ENCODE measurements around the gene METTL22.

- PRO-cap: bidirectional peak, plus-strand start at chr16:8621732, minus-strand start at chr16:8621589
- RRBS, 2 experiments: no CpG with 5 or more reads among the region's 44 CpGs
These were observed at the start of gene METTL22 for GRCh38 chr16:8621211-8621833. Gene METTL22 (plus strand): TSS chr16:8621698.

DNA sequence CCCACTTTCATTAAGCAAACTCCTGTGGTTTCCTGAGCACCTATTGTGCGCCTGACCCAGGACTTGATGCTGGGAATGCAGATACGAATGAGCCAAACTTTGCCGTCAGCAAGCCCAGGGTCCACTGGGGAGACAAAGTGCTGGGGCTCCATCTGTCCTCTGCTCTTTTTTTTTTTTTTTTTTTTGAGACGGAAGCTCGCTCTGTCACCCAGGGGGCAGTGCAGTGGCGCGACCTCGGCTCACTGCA is 4.7 kb downstream of the METTL22 start:
- PRO-cap: no peak
- RRBS, 2 experiments: no CpG with 5 or more reads among the region's 8 CpGs

DNA sequence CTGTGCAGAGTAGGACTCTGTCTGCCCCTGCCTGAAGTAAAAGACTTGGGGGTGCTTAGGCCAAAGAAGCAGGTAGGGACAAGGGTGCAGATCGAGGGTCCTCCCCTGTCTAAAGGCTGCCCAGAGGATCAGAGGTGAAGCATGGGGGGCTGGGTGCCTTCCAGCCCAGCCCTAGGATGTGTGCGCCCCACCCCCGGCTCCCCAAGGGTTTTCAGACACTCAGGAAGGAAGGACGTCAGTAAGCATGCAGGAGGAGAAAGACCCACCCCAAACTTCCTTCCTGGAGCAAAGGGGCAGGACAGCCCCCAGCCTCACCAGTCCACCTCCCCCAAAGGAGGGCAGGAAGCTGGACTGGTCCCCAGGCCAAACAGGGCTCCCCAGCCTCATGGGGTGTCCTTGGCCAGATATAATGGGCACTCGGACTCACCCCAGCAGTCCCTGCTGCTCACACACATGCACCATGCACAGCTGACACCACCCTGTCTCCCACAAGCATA is 12.1 kb downstream of the CARHSP1 start:
- PRO-cap: no peak
- RRBS, 2 experiments: no CpG with 5 or more reads among the region's 5 CpGs

DNA sequence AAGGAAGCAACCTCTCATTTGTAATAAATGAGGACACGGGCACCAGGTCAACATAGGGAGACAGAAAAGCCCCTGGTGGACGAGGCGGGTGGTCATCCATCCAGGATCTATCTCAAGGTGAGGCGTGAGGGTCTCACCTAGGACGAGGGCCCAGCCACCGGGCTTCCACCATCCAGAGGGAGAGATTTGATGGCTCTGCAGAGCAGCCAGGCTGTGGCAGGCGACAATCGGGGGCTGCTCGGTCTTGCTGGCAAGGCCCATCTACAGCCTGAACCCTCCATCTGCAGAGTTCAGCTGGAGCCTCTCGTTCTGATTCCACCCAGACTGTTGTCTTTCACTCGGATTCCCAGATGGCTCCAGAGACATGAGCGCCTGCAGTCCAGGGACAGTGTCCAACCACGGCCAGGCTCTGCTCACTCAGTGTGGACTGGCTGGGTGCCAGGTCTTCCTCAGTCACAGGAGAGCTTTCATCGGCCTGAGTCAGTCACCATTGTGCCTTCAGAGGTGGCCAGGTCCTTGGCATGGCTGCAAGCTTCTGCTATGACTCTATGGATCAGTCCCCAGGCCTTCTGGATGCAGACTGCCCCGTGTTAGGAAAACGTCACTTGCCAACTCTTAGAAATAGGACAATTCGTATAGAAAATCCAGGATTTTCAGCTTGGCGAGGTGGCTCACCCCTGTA is 5.9 kb downstream of the LITAFD start:
- PRO-cap: no peak
- RRBS, 2 experiments: no CpG with 5 or more reads among the region's 18 CpGs

- PRO-cap: no peak
- RRBS, 2 experiments: no CpG with 5 or more reads among the region's 8 CpGs
These were observed 195.8 kb downstream of the HAPSTR1 start for GRCh38 chr16:9287081-9287718.

DNA sequence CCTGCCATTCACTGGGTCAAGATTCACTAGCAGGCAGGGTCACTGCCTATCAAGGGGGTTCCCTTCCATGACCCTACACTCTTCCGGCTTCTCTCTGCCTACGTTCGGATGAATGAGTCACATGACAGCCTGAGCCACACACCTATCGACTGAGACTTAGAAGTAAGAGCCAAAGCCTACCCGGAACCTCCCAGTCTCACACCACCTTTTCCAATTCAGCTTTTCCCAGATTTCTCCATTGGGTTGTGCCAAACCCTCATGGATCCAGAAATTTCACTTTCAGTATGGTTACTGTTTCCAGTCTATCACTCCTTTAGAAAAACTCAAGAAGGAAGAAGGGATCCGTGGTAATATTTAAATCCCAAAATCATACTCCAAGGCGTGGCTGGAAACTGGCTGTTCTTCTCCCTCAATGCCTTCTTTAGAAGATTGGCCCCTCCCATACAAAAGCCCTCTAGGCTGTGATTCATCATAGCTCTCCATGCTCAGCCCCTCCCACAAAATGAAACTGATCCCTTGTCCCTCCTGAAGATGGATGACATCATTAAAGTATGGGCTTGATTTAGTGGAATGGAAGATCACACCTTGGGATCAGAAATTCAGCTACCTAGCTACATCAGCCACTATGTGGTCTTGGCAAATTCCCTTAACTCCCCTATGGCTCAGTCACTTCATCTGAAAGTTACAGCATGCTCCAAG is 4.3 kb downstream of the GRIN2A start:
- PRO-cap: no peak
- RRBS, 2 experiments: 78 to 81% methylated on average over 1 to 4 of the region's 7 CpGs

DNA sequence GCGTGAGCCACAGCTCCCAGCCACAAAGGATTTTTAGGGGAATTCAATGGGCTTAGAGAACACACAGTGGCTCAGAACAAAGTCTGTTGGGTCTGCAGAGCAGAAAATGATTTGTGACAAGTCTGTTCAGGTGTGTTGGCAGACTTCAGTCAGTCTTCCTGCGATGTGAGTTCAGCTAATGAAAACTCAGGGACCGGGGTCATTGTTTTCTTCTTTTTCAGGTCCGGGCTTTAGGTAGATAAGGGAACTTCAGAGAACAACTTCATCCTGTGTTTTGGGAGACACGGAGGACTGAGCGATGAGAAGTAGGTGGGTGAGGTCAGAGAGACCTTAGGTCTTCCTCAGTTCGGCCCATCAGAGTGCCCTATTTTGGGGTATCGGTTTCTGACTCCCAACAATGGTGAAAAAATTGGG is 89.0 kb upstream of the ATF7IP2 start:
- PRO-cap: no peak
- RRBS, 2 experiments: no CpG with 5 or more reads among the region's 8 CpGs

DNA sequence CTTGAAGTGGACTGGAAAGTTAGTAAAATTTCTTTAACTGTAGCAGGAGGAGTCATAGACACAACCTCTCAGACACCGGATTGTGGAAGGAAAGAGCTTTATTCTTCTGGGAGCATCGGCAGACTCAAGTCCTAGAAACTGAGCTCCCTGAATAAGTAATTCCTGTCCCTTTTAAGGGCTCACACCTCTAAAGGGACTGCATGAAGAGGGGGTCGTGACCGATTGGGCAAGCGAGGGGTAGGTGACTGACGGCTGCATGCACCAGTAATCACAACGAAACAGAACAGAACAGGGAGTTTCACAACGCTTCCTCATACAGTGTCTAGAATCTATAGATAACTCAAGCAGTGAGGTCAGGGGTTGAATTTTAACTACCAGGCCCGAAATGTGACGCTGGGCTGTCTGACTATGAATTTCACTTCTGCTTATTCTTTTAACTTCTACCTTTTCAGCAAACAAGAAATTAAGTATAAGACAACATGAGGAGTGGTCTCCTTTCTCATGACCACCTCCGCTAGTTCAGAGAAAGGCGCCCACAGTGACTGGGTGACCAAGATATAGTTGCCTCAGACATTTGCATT is 88.5 kb upstream of the ATF7IP2 start:
- PRO-cap: no peak
- RRBS, 2 experiments: no CpG with 5 or more reads among the region's 12 CpGs

DNA sequence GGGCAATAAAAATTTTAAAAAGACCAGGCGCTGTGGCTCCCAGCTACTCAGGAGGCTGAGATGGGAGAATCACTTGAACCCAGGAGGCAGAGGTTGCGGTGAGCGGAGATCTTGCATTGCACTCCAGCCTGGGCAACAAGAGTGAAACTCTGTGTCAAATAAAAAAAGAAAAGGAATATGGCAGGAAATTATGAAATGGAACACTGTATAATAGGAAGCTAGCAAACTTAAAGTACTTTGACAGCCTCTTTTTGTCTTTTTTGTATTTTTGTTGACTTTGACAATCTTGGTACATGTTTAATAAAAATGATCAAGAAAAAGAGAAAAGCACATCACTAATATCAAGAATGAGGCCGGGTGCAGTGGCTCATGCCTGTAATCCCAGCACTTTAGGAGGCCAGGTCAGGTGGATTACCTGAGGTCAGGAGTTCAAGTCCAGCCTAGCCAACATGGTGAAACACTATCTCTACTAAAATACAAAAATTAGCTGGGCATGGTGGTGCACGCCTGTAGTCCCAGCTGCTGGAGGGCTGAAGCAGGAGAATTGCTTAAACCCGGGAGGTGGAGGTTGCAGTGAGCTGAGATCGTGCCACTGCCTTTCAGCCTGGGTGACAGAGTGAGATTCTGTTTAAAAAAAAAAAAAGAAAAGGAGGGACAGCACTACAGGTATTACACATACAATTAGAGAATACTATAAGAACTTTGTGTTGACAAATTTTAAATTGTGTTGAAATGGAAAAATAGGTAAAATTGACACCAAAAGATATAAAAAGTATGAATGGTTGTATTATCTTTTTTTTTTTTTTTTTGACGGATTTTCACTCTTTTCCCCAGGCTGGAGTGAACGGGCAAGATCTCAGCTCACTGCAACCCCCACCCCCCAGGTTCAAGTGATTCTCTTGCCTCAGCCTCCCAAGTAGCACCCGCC is 5.7 kb downstream of the ATF7IP2 start:
- PRO-cap: no peak
- RRBS, 2 experiments: no CpG with 5 or more reads among the region's 10 CpGs

- PRO-cap: no peak
- RRBS, 2 experiments: no CpG with 5 or more reads among the region's 19 CpGs
These were observed 87.9 kb downstream of the EMP2 start for GRCh38 chr16:10492095-10493227.

GRCh38 chr16:10514750-10515427 is 65.5 kb downstream of the EMP2 start:
- PRO-cap: no peak
- RRBS, 2 experiments: no CpG with 5 or more reads among the region's 8 CpGs

DNA sequence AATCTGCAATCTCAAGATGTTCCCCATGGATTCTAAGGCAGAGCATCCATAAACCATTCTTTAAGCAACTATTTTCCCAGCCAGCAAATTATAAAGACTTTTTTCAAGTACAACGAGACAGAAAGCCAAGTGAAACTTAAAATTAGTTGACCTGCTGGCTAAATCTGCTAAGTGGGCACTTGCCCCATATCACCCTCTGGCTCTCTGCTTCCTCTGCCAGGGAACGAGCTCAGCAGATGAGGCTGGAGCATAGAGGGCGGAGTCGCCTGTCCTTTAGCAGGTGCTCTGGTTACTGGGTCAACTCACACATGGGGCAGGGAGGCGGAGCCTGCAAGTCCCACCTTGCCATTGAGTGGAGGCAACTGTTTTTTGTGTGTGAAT is 62.6 kb downstream of the EMP2 start:
- PRO-cap: no peak
- RRBS, 2 experiments: no CpG with 5 or more reads among the region's 5 CpGs

GRCh38 chr16:10599536-10599994 is 19.2 kb upstream of the EMP2 start:
- PRO-cap: no peak
- RRBS, 2 experiments: no CpG with 5 or more reads among the region's 8 CpGs

DNA sequence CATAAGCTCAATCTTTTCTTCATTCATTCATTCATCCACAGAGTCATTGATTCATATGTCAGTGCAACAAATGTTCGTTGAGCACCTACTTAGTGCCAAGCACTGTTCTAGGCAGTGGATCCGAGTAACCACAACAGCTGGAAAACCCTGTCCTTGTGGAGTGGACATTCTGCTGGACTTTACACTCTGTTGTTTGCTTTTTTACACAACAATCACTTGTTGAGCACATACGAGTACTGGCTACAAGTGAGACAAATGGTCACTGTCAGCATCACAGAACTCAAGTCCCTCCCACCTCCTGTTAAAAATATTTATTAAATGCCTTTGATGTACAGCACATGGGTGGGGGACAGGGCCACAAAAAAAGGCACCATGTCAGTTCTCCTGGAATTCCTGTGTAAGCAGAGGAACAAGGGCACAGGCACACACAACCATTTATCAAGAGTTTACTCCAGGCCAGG is 46.9 kb downstream of the TEKT5 start:
- PRO-cap: no peak
- RRBS, 2 experiments: no CpG with 5 or more reads among the region's 3 CpGs

GRCh38 chr16:10737928-10738664 is 5.5 kb upstream of the NUBP1 start:
- PRO-cap: no peak
- RRBS, 2 experiments: no CpG with 5 or more reads among the region's 8 CpGs

- PRO-cap: no peak
- RRBS, 2 experiments: no CpG with 5 or more reads among the region's 14 CpGs
These were observed 9.3 kb downstream of the NUBP1 start for GRCh38 chr16:10752731-10753592.

DNA sequence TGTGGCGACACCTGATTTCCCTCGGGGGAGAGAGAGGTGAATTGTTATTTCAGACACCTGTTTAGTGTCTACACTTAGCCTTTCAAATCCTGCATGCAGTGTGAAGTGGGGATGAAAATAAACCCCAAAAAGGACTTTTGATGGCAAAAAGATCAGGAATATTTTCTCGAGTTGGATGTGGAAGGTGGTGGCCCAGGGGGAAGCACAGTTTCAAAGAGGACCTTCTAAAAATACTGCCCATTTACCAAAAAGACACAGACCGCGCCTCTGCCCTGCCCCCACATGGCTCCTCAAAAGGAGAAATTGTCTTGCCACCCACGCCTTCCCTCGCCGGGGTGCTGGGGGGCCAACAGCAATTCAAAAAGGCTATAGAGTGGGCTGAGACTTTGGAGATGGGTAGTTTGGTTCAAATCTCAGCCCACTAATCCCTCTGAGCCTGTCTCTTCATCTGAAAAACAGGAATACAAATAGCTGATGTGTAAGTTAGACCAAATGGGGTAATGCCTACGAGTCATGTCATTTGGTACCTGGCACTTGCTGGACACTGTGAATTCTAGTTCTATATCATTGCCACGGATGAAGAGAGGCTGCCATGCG is 11.6 kb downstream of the CIITA start:
- PRO-cap: no peak
- RRBS, 2 experiments: no CpG with 5 or more reads among the region's 11 CpGs

DNA sequence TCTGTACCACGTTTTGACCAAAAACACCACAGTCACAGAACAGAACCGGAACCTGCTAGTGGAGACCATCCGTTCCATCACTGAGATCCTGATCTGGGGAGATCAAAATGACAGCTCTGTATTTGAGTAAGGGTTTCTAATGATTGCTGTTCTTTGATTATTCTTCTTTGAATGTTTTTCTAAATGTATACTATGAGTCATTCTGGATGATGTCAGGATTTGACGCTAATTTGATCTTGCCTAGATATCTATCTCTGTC is 13.3 kb downstream of the CLEC16A start:
- PRO-cap: no peak
- RRBS, 2 experiments: no CpG with 5 or more reads among the region's 4 CpGs

- PRO-cap: no peak
- RRBS, 2 experiments: no CpG with 5 or more reads among the region's 8 CpGs
These were observed 16.9 kb downstream of the CLEC16A start for GRCh38 chr16:10961070-10961761.

DNA sequence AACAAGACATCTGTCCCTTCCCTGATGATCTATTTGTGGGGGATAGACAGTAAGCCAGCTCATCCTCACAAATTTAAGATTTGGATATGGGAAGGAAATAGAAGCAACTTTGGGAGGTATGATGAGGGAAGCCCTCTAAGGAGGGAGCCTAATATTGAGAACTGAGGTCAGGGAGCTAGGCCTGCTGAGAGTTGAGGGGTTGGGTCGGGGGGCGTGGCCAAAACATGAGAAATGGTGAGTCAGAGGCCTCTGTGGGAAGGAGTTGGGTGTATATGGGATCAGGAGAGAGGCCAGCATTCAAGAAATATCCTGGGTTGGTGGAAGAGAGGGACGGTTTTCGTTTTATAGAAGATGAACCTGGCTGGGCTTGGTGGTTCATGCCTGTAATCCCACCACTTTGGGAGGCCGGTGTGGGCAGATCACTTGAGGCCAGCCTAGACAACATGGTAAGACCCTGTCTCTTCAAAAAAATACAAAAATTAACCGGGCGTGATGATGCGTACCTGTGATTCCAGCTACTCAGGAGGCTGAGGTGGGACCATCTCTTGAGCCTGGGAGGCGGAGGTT is 48.5 kb downstream of the CLEC16A start:
- PRO-cap: no peak
- RRBS, 2 experiments: 92% methylated on average over 1 of the region's 9 CpGs; no CpG with 5 or more reads in 1 of the 2 experiments

All from HEK293 (cell line).